Kidney epithelial cell (primary cell): ENCODE results near the genes DOP1B and CHAF1B.

- RAMPAGE, long total RNA, result no peak
- RRBS, result no CpG with 5 or more reads among the region's 6 CpGs
Observed at GRCh38 chr21:35189249-35189867, 140.3 kb upstream of the RUNX1 start.

DNA sequence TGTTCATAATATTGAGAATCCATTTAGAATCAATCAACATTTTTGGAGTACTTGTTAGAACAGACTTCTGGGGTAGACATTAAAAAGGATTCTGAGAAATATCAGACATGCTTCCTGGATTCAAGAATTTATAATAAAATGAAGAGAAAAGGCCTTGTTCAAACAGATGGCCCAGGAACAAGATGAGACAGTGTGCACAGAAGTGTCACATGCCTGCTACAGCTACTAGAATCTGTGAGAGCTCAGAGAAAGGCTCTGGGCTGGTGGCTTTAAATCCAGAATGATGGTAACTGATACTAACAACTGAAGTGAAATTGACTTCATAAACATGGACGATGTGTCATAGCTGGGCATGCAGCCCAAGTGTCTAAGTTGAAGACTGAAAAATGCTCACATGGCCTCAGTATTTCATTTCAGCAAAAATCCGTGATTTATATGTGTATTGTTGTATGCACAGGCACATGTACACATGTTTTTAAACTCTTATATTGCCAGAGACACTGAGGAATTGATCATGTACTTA, 208.2 kb upstream of the RUNX1 start:
- RAMPAGE, long total RNA, result no peak
- RRBS, result no CpG with 5 or more reads among the region's 2 CpGs

DNA sequence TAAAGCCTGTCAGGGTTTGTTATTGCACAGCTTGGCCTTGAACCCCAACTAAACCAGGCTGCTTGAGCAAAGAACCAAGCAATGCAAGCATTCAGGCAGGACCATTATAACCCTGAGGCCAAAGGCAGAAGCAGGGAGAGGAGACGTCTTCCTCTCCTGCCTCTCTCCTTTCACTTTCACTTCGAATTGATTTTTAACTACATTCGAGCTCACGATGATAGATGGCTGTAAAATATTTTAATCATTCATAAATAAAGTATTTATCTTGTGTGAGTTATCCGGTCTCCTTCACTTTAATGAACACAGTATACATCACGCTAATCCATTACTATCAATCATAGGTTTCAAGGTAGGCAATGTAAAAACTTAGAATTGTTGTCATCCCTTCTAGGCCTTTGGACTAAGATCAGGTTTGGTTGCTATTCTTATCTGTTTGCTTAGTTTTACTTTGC, 480.1 kb upstream of the RUNX1 start:
- RAMPAGE, long total RNA, result no peak
- RRBS, result no CpG with 5 or more reads among the region's 6 CpGs

- RAMPAGE, long total RNA, result no peak
- RRBS, result no CpG with 5 or more reads among the region's 5 CpGs
Observed at GRCh38 chr21:35852681-35853081, 207.6 kb downstream of the SETD4 start.

DNA sequence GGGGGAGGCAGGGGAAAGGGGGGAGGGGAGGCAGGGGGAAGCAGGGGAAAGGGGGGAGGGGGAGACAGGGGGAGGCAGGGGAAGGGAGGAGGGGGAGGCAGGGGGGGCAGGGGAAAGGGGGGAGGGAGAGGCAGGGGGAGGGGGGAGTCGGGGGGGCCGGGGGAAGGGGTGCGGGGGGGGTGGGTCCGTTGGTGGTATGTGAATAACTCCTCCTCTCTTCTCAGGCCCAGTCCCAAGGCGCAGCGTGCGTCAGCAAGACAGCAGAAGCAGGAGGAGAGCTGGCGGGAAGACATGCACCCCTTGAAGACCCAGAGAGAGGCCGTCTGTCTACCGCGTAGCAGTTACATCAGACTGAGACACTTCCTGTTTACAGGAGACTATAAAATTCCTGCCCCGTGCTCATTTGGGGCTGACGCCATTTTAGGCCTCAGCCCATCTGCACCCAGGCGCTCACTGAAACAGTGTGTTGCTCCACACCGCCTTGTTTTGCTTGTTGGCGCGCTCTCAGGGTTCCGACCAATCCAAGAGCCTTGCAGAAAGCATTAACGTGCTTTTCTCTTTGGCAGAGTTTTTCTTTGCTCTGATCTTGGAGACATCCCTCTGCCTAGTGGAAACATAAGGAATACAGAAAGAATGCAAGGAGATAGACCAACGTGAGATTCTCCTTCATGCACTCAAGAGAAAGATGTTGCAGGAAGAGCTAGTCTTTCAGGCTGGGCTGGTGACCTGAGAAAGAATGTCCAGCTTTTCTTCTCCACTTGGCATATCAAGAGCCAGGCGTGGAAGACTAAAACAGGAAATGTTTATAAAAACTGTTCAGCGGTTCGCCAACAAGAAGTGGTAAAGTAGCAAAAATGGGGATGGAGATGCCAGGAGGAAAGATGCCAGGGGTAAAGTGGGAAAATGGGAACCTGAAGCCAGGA, 55.2 kb downstream of the SETD4 start:
- RAMPAGE, long total RNA, result no peak
- RRBS, result no CpG with 5 or more reads among the region's 23 CpGs

GRCh38 chr21:36072387-36072780, 2.6 kb downstream of the CBR1 start:
- RAMPAGE, long total RNA, result no peak
- RRBS, result no CpG with 5 or more reads among the region's 11 CpGs

DNA sequence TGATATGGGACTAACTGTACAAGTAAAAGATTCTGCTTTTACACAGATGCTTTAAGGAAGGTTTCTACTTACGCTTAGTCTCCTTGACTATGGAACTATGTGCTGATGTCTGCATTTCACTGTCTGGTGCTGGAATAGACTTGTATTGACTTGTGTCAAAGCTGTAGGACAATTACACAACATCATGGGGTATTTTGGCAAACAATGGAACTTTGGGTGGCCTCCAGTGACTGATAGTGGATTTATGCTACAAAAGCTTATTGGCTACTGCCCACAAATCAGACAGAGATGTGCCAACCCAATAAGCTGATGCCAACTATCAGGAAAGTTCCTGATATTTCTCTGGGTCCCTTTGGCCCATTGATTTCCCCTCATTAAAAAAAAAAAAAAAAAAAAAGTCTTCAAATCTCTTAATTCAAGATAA, 10.6 kb downstream of the CBR1 start:
- RAMPAGE, long total RNA, result no peak
- RRBS, result no CpG with 5 or more reads among the region's 1 CpG

DNA sequence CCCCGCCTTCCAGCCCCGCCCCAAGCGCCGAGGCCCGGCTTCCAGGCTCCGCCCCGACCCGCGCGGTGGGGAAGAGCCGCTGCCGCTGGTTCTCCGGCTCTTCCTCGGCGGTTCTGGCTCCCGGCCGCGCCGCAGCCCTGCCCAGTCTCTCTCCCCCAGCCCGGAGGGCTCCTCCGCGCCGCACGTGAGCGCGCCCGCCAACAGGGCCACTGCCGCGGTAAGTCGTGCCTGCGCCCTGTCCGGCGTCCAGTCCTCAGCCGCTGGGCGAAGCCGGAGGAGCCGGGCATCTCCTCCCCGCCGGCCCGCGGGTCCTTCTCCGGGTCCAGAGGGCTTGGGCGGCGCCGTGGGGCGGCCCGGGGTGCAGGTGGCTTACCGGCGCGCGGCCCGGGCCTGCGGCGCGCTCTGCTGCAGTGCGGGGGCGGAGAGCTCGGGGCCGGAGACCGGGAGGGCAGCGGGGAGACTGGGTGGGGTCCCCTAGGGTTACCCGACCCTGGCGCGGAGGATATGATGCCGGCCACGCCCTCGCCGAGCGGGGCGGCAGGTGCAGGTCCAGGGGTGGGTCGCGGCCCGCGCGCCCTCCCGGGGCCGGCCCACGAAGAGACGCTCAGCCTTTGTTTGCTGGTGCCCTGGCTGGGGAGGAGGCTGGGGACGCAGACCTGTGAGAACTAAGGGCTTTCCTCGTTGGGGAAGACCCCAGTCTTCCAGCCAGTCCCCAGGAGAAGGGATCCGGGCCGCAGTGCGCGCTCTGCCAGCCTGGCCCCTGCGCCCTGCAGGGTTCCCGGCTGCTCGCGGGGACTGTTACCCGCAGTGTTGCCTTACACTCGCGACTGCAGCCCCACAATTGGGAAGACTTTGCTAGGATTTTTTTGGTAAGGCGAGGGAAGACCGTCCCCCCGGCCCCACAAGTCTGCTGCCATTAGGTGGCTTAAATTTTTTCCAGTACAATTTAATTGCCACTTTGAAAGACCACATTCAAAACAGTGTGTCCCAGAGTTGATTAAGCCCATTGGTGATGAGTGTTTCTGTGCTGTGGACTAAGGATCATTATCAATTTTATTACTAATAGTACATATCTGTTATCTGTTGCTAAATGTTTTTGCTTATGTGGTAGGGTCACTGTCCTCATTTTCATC, at the start of gene DOP1B:
DOP1B (plus strand) TSS at position 98 of the 1,133 bp plus-strand sequence.
- RAMPAGE, long total RNA, result no peak
- RRBS, result 1% methylated on average over 63 of the region's 95 CpGs

GRCh38 chr21:36187852-36188154, 31.2 kb downstream of the DOP1B start:
- RAMPAGE, long total RNA, result no peak
- RRBS, result no CpG with 5 or more reads among the region's 3 CpGs

GRCh38 chr21:36260264-36260953, 59.6 kb upstream of the MORC3 start:
- RAMPAGE, long total RNA, result no peak
- RRBS, result no CpG with 5 or more reads among the region's 7 CpGs

- RAMPAGE, long total RNA, result no peak
- RRBS, result 0% methylated on average over 10 of the region's 26 CpGs
Observed at GRCh38 chr21:36319803-36320158, 216 bp upstream of the MORC3 start.

GRCh38 chr21:36384976-36385910, at the start of gene CHAF1B:
Gene CHAF1B (plus strand): TSS chr21:36385392.
- RAMPAGE, long total RNA, result start-site peak on the plus strand at chr21:36385404-36385432, 94 and 88 reads in 2 replicates
- RRBS, result 1% methylated on average over 27 of the region's 82 CpGs

GRCh38 chr21:36706005-36706669, 7.2 kb downstream of the SIM2 start:
- RAMPAGE, long total RNA, result no peak
- RRBS, result no CpG with 5 or more reads among the region's 18 CpGs

DNA sequence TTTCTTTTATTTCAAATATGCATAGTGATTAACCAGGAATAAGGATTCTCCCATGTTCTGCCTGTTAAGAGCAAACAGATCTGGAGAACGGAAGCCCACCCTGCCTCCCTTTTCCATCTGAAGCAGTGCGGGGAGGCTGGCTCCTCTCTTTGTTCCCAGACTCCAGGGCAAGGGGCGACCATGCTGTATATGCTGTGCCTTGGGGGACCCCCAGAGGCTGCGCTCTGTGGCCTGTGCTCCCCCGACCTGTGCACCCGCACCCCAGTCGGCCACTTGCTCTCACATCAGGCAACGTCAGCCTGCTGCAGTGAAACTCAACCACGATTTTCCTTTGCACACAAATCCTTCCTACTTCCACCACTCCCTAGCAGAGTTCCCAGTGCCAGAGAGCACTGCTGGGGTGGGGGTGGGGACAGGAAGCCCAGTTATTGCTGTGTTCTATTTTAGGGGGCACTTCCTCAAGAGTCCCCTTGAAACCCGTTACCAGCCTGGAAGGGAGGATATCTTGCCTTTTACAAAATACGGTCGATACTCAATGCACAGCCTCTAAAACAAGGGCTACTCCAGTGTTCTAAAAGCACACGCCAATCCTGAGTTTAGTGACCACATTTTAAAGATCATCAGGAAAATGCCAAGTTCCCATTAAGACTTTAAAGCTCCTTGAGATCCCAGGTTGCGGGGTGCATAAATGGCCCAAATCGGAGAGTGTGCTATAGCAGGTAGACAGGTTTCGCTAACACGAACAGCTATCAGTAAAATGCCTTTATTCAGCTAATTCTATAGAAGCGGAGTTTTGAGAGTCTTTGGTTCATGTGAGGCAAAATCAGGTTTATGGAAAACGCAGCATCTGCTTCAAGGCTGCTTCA, 52.6 kb downstream of the SIM2 start:
- RAMPAGE, long total RNA, result no peak
- RRBS, result no CpG with 5 or more reads among the region's 19 CpGs

GRCh38 chr21:36909405-36910424, 56.8 kb downstream of the HLCS start:
- RAMPAGE, long total RNA, result no peak
- RRBS, result no CpG with 5 or more reads among the region's 16 CpGs

GRCh38 chr21:37071954-37072949, 619 bp downstream of the PIGP start:
- RAMPAGE, long total RNA, result start-site peak on the minus strand at chr21:37072522-37072726, 9 and 11 reads in 2 replicates
- RRBS, result no CpG with 5 or more reads among the region's 57 CpGs

DNA sequence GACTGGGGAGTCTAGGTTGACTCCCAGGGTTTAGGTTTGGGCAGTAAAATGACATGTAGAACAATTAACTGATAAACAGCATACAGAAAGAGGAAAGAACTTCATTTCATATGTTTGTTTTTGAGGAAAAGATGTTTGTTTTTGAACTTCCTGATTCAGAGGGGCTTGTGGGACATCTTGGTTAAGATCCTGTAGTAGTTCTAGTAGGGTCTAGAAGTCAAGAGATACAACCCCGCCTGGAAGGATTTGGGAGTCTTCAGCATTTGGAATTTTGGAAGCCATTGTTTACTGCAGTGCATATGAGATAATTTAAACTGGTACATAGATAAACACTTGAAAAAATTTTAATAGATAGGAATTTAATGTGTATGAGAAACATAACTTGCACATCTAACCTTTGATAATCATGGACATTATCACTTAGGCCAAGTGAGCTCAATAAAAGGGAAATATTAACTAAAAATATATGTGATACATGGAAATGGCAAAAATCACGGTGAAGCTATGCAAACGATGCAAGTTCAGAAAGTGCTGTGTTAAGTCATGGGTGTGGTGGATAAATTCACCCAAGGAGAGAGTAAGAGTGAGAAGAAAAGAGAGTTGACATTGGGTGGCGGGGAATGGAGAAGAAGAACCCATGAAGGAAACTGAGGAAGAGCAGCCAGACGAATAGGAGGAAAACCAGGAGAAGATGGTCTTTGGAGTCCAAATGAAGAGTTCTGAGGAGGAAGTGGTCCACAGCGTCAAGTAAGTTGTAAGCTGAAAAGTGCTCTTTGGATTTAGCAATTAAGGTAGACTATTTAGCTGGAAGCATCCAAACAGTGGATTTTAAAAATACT, 10.8 kb downstream of the TTC3 start:
- RAMPAGE, long total RNA, result no peak
- RRBS, result no CpG with 5 or more reads among the region's 6 CpGs

DNA sequence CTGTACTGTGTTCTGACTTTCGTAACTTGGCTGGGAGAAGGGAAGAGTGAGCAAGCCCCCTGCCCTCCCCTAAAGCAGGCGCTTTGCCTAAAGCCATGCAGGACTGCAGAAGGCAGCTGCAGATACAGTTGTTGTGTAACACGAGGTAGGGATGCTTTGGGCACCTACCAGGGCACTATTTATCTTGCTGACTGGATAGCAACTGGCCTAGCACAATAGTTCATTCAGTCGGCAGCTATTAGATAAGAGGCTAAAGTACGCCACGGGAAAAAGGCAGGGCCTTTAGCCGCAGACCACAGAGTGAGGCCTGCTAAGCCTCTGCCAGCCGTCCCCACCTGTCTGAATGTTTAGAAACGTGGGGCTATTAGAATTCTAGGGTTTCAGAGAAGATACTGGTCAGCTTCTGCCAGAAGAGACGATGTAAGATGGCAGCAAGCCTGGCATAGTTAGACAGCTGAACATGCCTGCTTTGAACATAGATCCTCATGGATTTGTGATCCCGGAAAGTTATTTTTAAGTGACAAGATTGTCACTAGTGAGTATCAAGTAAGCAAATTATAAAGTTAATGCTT, 81.0 kb downstream of the TTC3 start:
- RAMPAGE, long total RNA, result no peak
- RRBS, result no CpG with 5 or more reads among the region's 11 CpGs

DNA sequence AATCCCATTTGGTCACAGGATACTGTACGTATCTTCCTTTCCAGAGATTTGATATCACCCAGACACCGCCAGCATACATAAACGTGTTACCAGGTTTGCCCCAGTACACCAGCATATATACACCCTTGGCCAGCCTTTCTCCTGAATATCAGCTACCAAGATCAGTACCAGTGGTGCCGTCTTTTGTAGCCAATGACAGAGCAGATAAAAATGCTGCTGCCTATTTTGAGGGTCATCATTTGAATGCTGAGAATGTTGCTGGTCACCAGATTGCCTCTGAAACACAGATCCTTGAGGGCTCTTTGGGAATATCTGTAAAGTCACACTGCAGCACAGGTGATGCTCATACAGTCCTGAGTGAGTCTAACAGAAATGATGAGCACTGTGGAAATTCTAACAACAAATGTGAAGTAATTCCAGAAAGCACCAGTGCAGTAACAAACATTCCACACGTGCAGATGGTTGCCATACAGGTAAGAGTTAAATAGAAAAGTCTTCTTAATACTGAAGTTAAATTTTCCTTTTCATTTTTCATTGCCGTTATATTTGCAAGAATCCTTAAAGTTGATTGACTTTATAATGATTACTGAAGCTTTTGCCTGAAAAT, 93.2 kb downstream of the TTC3 start:
- RAMPAGE, long total RNA, result no peak
- RRBS, result no CpG with 5 or more reads among the region's 6 CpGs

DNA sequence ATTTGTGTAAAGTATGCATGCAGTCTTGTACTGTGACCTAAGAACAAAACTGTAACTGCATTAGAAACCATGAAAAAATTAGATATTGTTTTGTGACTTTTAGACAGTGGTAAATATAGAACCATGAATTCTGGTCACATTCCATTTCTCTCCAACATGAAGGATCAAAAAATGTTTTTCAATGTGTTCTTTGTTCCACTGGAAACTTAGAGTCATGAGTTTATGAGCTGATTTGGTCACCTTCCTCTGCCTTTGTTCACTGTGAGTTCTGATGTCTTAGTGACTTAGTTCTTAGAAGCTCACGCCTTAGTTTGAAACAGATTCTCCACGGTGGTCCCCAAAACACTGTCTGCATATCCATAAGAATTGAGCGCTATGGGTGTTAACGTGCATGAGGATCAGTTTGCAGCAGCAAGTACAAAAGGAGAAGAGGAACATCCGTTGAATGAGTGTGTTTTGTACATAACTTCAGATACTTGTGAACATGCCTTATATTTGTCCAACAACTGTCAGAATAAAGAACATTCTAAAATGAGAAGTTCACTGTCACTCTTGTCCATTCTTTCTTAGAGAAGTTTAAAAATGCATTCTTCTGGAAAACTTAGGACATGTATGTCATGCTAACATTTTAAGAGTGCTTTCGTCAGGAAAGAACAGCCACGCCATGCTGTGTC, 64.4 kb downstream of the VPS26C start:
- RAMPAGE, long total RNA, result no peak
- RRBS, result no CpG with 5 or more reads among the region's 7 CpGs